ENCODE measurements around a stretch of chr6.

DNA sequence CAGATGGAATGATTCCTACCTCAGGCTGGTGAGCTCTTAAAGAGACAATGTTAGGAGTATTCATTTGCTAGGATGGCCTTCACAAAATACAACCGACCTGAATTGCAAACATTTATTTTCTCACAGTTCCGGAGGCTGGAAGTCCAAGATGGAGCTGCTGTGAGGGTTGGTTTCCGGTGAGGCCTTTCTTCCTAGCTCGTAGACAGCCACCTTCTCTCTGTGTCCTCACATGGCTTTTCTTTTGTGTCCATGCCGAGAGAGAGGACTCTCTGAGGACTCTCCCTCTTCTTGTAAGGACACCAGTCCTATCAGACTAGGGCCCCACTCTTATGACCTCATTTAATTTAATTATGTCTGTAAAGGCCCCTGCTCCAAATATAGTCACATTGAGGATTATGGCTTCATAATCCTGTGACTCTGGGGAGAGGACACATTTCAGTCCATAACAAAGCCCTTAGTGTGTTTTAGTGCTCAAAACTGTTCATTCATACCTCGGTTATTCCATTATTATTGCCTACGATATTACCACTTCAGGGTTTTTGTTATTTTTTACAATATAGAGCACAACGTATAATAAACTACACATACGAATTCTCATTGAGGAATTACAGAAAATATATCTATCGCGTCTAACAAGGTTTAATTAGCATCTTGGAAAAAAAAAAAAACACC is 19.8 kb upstream of the TFAP2A start:
- PRO-cap, 2 experiments: no peak in any of the 2 experiments
- RAMPAGE, long total RNA, 5 experiments: no peak in any of the 5 experiments

DNA sequence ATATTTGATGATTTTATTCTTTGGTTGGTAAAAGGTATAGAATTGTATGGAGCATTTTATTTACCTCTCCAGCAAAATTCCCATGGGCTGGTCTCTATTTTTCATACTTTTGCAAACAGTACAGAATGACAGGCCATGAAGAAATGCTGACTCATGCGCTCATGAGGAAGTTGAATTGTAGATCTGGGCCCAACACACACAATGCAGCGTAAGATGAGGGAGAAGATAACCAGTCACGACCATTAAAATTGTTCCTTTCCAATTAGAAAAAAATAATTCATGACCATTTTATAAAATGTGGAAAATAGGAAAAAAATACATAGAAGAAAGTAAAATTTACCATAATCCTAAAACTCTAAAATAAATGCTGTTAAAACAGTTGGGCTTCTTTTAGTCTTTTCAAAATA is 2.2 kb upstream of the GCNT2 start:
- PRO-cap, 2 experiments: no peak in any of the 2 experiments
- RAMPAGE, long total RNA, 5 experiments: no peak in any of the 5 experiments

DNA sequence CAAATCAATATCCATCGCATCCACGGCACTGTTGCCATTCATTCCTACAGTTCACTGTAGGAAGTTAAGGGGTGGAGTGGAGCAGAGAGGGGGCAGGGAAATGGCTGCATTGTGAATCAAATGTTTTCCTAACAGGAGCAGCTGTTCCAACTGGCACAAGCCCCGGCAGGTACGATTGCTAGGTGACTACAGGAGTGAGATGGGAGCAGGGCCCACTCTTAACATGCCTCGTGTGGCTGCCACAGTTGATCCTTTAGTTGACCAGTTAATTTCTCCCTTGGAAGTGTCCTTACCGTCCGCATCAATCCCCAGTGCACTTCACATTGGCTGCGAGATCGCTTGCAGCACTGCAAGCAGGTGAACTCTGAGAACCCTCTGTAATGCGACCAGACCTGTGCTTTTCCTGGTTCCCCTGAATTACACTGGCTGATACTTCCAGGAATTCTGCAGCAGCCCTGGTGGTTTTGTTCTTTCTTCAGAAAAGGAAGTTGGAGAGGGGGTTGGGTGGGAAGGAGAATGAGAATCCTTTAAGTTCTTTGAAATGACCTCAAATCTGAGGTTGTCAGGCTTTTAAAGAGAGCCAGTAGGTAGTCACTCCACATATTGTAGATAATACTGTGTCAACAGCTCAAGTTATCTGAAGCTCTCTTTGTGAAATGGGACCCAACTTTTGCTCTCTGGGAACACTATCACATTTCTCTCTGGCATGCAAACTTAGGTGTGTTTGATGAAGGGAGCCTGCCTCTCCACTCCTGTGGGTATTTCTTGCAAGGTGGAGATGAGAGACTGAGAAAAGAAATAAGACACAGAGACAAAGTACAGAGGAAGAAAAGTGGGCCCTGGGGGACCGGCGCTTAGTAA is 62.3 kb downstream of the GCNT2 start:
- PRO-cap, 2 experiments: no peak in any of the 2 experiments
- RAMPAGE, long total RNA, 5 experiments: no peak in any of the 5 experiments

GRCh38 chr6:10719511-10719727 is 3.5 kb upstream of the TMEM14C start:
- PRO-cap, 2 experiments: no peak in any of the 2 experiments
- RAMPAGE, long total RNA, 5 experiments: no peak in any of the 5 experiments

- PRO-cap, 2 experiments: no peak in any of the 2 experiments
- RAMPAGE, long total RNA, 5 experiments: no peak in any of the 5 experiments
Observed at GRCh38 chr6:10751646-10752086, 4.1 kb downstream of the TMEM14B start.

GRCh38 chr6:11217286-11217980 is 15.0 kb downstream of the NEDD9 start:
- PRO-cap, 2 experiments: no peak in any of the 2 experiments
- RAMPAGE, long total RNA, 5 experiments: no peak in any of the 5 experiments

GRCh38 chr6:11218602-11219465 is 13.6 kb downstream of the NEDD9 start:
- PRO-cap, 2 experiments: peak in 2 of 2 experiments; most common plus-strand start chr6:11218920 (in 1); most common minus-strand start chr6:11218796 (in 1)
- RAMPAGE, long total RNA, 5 experiments: no peak in any of the 5 experiments

GRCh38 chr6:11224151-11224930 is 8.1 kb downstream of the NEDD9 start:
- PRO-cap, 2 experiments: no peak in any of the 2 experiments
- RAMPAGE, long total RNA, 5 experiments: no peak in any of the 5 experiments

DNA sequence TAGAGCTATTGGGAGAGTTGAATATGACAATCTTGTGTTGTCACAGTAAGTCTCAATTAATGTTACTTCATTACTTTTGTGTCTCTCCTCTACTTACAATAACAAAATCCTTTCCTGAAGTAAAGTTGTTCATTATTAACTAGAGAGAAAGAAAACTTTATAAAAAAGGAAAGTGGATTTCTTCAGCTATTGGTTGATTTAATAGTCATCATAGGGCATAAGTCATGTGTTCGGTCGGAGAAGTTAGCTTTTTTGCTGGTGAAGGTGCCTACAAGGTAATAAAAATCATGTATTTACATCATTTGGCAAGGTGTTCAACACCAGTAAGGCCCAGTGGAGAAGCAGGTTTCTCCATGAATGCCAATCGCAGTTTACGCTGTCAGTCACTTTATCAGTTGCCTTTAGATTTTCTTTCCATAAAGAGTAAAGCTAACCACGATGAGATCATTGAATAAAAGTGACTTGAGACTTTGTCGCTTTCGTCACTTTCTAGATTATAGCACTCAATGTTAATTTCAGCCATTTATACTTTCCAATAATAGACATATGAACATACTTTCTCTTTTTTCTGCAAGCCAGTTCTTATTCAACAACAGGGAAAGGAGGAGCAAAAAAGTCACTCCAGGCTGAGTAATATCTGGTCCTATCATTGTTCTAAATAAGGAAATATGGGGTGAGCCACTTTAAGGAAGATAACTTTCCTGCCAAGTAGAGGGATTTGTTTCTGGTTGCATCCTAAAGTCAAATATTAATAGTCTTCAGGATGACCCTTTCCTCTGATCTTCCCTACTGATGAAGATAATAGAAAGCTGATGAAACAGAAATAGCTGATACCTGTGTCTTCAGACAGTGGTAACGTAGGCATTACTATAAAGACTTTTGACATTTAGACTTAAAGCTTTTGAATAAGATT is 1.8 kb downstream of the NEDD9 start:
- PRO-cap, 2 experiments: peak in 1 of 2 experiments; most common plus-strand start position 246 of the sequence (in 1); most common minus-strand start position 375 of the sequence (in 1)
- RAMPAGE, long total RNA, 5 experiments: no peak in any of the 5 experiments

GRCh38 chr6:11232945-11233631 is 620 bp upstream of the NEDD9 start:
- PRO-cap, 2 experiments: peak in 2 of 2 experiments; most common plus-strand start chr6:11233052 (in 1); most common minus-strand start chr6:11233029 (in 1)
- RAMPAGE, long total RNA, 5 experiments: no peak in any of the 5 experiments

- PRO-cap, 2 experiments: no peak in any of the 2 experiments
- RAMPAGE, long total RNA, 5 experiments: no peak in any of the 5 experiments
Observed at GRCh38 chr6:11233632-11234327, 1.3 kb upstream of the NEDD9 start.

DNA sequence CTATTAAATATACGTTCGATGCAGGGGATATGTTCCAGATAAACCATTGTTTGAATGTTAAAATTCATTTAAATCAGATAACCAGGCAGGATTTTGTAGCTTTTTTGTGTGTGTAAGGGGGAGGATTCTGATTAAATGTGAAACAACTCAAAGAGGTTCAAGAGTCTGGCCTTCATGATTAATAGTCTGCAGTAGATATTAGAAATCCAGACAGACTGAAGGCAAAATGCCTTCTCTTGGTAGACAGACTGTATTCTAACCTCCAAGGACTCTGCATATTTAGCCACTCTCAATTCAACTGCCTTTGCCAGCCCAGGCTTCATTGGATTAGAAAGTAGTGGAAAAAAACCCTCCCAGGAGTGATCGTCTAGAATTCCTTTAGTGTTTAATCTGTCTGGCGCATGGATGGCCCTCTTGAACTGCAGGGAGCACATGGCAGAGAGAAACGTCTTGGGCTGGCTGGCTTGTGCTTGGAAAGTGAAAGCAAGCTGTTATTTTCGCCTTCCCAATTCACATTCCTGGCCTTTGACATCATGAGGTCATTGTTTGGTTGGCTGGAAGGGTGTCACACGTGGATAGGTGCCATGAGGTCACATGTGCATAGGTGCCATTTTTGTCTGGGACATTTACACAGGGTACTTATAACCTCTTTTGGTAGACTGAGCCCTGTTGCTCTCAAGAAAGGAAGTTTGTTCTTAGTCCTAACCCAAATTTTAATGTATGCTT is 30.8 kb upstream of the NEDD9 start:
- PRO-cap, 2 experiments: peak in 2 of 2 experiments; most common plus-strand start position 381 of the sequence (in 1); most common minus-strand start position 472 of the sequence (in 2)
- RAMPAGE, long total RNA, 5 experiments: no peak in any of the 5 experiments

- PRO-cap, 2 experiments: no peak in any of the 2 experiments
- RAMPAGE, long total RNA, 5 experiments: no peak in any of the 5 experiments
Observed at GRCh38 chr6:11373914-11374685, 141.6 kb upstream of the NEDD9 start.

DNA sequence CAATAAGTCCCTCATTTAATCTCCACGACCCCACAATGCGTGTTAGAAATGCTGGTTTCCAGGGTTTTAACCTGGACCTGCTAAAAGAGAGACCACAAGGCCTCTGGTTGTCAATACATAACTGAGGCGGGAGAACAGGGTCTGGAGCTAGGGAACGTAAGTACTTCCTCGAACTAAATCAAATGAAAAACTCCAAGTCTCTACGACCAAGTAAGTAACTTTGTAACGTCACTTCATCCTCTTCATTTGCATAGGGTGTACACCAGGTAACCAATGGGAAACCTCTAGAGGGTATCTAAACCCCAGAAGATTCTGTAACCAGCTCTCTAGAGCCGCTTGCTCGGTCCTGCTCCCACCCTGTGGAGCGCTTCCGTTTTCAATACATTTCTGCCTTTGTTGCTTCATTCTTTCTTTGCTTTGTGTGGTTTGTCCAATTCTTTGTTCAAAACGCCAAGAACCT is 133.5 kb upstream of the TMEM170B start:
- PRO-cap, 2 experiments: no peak in any of the 2 experiments
- RAMPAGE, long total RNA, 5 experiments: no peak in any of the 5 experiments

DNA sequence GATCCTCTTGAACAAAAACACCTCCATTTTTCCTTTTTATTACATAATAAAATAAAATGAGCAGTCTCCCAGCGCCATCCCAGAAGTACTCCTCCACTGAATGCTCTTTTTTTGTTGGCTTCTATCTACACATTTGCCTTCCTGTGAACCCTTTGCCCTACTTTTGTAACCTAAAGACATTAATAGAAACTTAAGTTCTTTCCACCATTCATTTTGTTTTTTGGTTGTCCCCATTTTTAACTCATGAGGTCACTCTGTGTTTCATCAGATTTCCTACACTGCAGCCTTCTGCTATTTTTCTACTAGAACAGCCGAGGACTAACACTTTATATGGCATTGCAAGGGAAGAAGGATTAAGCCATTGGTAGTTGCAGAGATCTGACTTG is 125.7 kb upstream of the TMEM170B start:
- PRO-cap, 2 experiments: peak in 1 of 2 experiments; most common plus-strand start position 294 of the sequence (in 1); most common minus-strand start position 107 of the sequence (in 1)
- RAMPAGE, long total RNA, 5 experiments: no peak in any of the 5 experiments

GRCh38 chr6:11428629-11429577 is 108.6 kb upstream of the TMEM170B start:
- PRO-cap, 2 experiments: no peak in any of the 2 experiments
- RAMPAGE, long total RNA, 5 experiments: no peak in any of the 5 experiments

GRCh38 chr6:11771441-11772104 is 7.0 kb downstream of the ADTRP start:
- PRO-cap, 2 experiments: no peak in any of the 2 experiments
- RAMPAGE, long total RNA, 5 experiments: no peak in any of the 5 experiments

DNA sequence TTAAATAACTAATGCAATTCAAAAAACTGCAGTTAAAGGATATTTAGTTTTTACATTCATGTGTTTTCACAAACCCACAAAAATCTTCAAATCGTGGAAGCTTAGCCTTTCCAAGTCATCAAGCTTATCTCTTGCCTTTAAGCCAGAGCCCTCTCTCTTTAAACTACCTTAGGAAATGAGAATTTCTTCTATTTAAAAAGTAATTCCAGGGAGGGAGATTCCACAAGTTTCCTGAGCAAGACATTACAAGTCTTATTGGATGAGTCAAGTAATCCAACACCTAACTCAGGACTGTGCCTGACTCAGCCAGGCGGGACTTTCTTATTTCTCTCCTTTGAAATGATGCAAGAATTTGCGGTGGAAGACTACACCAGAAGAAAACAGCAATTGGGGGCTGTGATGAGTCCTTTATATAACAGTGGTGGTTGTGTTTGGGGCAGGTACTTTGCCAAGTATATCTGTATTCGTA is 6.2 kb downstream of the ADTRP start:
- PRO-cap, 2 experiments: no peak in any of the 2 experiments
- RAMPAGE, long total RNA, 5 experiments: no peak in any of the 5 experiments

DNA sequence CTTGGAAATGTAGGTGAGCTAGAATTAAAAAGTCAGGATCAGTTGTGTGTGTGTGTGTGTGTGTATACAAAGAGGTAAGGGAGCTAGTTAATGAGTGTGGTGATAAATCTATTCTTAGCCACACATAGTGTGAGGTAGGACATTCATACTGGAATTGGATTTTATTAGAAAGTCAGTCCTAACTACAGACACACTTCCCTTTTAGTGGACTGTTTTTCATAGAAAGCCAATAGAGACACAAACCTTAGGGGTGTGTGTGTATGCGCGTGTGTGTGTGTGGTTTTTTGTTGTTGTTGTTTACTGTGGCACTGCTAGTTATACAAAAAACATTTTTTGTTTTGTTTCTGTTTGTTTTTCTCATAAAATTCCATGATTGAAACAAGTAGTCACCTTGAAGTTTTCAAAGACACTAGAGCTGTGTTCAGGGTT is 1.4 kb downstream of the ADTRP start:
- PRO-cap, 2 experiments: no peak in any of the 2 experiments
- RAMPAGE, long total RNA, 5 experiments: no peak in any of the 5 experiments

GRCh38 chr6:11834969-11835680 is 56.5 kb upstream of the ADTRP start:
- PRO-cap, 2 experiments: no peak in any of the 2 experiments
- RAMPAGE, long total RNA, 5 experiments: no peak in any of the 5 experiments

Measured in thyroid gland (tissue), 7 donors.